Hair follicular keratinocyte (primary cell): ENCODE measurements around a stretch of chr13.

DNA sequence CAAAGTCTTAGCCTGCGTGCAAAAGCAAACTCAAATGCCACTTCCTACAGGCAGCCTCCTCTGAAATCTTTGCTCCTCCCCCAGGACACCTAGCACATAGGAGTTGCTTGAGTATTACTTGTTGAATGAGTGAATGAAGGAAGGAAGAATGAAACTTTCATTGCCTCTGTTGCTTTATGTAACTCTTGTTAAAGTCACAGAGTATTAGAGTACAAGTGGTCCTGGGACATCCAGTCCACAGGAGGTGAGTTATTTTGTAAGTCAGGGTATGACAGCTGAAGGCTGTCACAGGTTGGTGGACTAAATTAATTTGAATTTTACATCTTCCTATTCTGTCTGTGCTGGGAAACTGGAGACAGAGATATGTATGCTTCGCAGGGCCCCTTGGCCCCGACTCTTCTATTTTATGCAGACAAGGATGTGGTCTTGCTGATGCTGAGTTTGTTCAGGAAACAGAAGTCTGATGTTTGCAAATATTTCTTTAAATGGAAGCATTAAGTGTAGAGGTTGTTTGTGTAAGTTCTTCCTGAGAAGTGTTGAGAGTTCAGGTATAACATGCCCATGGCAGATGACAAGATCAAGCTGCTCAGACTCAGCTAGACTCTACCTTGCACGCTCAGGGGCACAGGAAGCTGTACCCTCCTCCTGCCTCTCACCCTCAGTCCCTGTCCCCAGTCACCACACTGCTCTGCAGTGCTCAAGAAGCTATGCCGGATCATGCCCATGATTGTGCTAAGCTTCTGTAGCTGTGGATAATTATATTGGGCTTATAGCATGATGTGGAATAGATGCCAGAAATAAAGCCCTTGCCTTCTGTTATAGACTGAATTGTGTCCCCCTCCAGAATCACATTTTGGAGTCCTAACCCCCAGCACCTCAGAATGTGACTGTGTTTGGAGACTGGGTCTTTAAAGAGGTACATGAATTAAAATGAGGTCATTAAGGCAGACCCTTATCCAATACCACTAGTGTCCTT, 23.4 kb downstream of the RASL11A start:
- RAMPAGE, long total RNA, result no peak

GRCh38 chr13:27374096-27375077, 50.0 kb upstream of the GTF3A start:
- RAMPAGE, long total RNA, result no peak

DNA sequence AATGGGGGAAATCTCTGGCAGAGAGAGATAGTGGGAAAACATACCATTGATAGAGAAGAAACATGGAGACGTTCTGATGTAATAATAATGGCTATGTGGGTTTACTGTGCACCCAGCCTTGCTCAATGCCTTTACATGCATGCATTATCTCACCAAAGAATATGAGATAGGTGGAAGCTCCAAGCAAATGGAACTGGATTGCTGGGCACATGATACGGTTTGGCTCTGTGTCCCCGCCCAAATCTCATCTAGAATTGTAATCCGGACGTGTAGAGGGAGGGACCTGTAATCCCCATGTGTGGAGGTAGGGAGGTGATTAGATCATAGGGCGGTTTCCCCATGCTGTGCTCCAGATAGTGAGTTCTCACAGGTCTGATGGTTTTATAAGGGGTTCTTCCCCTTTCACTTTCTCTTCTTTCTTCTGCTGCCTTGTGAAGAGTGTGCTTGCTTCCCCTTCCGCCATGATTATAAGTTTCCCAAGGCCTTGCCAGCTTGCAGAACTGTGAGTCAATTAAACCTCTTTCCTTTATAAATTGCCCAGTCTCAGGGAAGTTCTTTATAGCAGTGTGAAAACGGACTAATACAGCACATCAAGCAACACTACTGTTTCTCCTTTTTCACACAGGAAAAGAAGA, 32.6 kb upstream of the MTIF3 start:
- RAMPAGE, long total RNA, result no peak

DNA sequence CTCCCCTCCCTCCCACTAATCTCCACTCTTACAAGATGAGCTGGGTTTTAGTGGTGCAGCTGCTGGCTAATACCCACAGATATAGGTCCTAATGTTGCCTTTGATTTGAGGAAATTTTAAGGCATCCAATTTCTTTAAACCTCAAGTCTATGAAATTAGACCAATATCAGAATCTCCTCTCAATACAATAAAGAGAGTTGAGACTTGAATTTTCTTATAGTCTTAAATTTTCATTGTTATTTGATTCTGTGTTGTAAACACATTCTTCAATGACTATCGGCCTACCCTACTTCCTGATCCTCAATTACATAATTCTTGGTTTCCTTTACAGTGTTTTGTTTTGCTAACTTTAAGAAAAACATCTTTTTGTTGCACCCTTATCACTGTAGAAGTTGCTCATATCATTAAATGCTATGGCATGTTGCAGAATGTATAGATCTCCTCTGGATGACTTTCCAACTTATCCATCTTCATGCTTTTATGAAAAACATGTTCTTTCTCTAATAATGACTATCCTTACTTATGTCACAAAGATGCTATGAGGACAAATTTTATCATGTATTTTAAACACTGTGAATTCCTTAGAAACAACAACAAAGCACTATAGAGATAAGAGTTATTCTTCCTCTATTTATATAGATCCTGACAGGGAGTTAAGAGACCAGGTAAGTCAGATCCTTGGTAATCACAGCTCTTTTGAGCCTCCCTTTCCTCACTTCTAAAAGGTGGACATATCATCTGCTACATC, 58.8 kb downstream of the LNX2 start:
- RAMPAGE, long total RNA, result no peak

GRCh38 chr13:27727488-27727807, 64.8 kb upstream of the GSX1 start:
- RAMPAGE, long total RNA, result no peak

DNA sequence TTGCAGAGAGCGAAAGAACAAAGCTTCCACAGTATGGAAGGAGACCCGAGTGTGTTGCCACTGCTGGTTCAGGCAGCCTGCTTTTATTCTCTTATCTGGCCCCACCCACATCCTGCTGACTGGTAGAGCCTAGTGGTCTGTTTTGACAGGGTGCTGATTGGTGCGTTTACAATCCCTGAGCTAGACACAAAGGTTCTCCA, 44.9 kb upstream of the GSX1 start:
- RAMPAGE, long total RNA, result no peak

- RAMPAGE, long total RNA, result no peak
These were observed 9.3 kb downstream of the CDX2 start for GRCh38 chr13:27959814-27960163.

DNA sequence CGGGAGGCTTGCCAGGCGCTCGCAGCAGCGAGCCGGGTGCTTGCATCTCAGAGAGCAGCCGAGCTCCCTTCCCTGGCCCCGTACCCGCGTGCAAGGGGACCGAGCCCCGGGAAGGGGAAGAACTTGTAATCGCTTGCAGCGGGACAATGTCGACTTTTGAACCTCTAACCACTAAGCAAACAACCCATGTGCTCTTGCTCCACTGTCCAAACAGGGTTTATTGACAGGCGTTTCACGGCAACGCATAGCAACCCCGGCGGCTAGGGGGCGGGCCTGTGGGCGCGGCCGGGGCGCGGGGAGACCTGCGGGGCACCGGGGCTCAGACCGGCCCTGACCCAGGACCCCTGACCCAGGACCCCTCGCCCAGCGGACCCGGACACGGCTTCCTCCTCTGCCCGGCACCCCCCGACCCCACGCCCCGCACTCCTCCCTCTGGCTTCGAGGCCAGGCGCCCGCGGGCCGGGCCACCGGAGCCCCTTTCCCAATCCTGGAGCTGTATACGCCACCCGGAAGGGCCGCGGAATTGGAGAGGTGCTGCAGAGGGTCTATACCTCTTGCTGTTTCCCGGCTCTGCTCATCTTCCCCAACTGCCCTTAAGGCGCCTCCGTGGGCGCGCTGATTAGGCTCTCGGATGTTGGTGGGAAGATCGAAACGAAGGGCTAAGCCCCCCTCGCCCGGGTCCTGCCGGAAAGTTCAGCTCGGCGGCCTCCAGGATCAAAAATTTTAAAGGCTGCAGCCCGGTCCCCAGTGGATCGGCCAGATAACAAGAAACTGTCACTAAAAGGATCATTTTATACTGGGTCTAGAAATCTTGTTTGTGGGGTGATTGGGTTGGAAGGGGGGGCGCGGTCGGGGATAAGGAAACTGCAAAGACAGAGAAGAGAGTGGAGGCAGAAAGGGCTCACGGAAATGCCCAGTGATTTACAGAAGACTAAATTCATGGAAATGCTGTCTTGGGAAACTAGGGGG, 8.1 kb downstream of the CDX2 start:
- RAMPAGE, long total RNA, result no peak

DNA sequence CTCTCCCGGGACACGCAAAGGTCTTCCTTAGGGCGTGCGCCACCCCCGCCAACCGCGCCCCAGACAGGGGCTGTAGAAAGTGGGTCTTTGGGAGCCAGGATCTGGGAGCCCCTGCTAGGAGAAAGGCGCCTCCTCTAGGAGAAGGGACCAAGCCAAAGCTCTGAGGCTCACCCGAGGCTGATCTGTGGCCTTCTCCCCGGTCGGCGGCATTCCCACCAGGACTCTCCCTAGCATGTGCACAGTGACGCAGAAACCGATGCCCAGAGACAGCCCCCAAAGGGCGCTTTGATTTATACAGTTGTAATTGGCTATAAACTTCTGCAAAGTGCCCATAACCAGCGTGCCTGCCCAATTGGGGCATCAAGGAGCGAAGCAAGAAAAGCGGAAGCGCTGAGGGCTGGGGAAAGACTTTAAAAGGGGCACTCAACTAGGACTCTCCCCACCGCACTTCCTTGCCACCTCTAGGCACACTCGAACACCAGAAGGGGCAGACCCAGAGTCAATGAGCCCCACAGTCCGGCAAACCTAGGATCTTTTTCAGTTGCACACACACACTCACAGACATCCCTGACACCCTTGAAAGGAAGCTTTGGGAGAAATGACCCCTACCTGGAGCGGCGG, 1.9 kb downstream of the CDX2 start:
- RAMPAGE, long total RNA, result no peak

DNA sequence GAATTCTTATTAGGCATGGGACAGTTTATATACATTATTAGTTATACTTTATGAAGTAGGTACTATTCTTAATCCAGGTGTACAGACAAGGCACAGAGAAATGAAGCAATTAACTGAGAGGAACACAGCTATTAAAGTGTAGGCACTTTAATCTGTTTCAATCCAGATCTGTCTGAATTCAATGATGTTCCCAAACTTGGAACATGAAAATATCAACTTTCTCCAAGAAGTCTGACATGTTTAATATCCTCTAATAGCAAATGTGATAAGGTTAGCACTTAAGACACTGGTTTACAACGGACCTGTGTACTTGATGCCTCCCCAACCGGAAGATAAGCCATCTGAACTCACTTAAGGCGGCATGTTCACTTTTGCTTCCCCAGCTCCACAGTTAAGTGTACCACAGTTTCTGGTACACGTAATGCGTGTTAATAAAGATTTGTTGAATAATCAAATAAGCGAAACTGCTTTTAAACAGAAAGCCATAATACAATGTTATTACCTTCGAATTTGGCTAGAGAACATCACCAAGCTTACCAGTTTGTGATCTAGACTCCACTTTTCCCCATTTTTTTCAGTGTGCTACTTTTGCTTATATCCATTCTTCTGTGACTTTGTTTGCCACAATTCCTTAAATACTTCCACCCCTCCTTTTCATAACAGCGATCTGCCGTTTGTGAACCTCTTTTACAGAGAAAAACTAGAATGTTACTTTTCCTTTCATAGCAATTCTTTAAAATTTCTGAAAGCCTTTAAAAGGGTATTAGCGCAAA, 1.4 kb upstream of the PAN3 start:
- RAMPAGE, long total RNA, result no peak

GRCh38 chr13:28138679-28139527, 558 bp downstream of the PAN3 start:
- RAMPAGE, long total RNA, result no peak

GRCh38 chr13:28545546-28546016, 50.7 kb upstream of the FLT1 start:
- RAMPAGE, long total RNA, result no peak

GRCh38 chr13:28659277-28659959, 488 bp downstream of the POMP start:
- RAMPAGE, long total RNA, result no peak

DNA sequence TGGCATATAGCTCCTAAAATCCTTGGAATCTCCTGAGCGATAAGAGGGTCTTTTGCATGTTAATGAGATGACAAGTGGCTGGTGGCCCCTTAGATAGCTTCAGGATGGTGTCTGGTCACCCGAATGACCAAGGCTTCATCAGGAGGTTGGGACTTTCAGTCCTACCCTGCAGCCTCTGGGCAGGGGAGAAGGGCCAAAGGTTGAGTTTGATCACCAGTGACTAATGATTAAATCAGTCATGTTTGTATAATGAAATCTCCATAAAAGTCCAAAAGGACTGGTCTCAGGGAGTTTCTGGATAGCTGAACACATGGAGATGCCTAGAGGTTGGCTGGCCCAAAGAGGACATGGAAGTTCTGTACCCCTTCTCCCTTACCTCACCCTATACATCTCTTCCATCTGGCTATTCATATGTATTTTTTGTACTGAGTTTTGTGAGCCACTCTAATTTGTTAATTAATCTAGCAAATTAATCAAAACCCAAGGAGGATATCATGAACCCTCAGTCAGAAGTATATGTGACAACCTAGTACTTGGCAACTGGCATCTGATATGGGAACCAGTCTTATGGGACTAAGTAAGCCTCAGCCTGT, 316.3 kb downstream of the MTUS2 start:
- RAMPAGE, long total RNA, result no peak

GRCh38 chr13:29437114-29437530, 158.4 kb downstream of the SLC7A1 start:
- RAMPAGE, long total RNA, result no peak

GRCh38 chr13:29509633-29510670, 85.5 kb downstream of the SLC7A1 start:
- RAMPAGE, long total RNA, result no peak

DNA sequence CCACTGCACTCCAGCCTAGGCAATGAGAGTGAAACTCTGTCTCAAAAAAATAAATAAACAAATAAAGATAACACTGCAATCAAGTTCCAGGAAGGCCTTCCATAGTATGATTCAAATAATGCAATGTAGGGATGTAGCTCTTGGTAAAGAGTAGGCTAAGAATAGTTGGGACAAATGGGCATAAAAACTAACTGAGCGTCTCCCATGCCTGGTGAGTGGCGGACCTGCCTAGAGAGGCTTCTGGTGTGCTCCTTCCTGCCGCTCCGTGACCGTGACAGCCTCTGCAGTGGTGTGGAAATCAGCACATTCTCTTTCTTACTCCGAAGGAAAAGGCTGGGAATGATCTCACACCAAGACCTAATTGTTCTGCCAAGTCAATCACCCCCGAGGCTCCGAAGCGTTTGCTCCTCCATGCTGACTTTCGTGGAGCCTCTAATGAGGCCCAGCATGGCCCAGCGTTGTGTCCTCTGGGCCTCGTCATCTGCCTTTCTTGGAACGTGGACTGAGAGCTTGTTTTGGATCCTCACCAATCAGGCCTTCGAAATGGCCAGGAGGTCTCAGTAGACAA, 107.3 kb downstream of the UBL3 start:
- RAMPAGE, long total RNA, result no peak

GRCh38 chr13:29833480-29833822, 17.0 kb downstream of the UBL3 start:
- RAMPAGE, long total RNA, result no peak

- RAMPAGE, long total RNA, result no peak
These were observed 8.9 kb downstream of the UBL3 start for GRCh38 chr13:29841467-29841888.

- RAMPAGE, long total RNA, result no peak
These were observed 260 bp upstream of the UBL3 start for GRCh38 chr13:29850782-29850971.